Cerebral cortex (tissue), 2 donors: ENCODE measurements around a stretch of chr9.

DNA sequence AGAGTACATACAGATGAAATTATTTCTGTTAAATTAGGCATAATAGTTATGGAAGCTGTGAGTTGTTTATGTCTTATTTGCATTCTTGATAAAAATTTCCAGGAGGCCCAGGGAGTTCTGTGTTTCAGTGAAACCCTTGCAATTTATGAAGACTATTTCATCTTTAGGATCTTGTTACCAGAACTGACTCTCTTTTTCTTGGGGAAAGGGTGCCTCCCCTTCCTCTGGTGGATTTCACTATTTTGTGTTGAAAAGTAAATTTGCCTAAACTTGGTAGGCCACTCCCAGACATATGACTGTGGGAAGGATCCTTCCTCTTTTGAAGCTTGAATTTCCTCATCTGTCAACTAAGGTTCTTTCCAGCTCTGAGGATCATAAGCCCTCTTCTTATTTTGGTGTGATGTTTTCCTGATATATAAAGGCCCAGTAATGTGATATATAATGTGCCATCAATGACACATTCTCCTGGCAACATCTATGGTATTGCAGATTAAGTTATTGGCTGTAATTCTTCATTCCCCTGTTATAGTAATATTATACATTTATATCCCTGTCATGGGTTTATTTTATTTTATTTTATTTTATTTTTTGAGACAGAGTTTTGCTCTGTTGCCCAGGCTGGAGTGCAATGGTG is 59.1 kb upstream of the ZFAND5 start:
- PRO-cap, 2 experiments: no peak in any of the 2 experiments

DNA sequence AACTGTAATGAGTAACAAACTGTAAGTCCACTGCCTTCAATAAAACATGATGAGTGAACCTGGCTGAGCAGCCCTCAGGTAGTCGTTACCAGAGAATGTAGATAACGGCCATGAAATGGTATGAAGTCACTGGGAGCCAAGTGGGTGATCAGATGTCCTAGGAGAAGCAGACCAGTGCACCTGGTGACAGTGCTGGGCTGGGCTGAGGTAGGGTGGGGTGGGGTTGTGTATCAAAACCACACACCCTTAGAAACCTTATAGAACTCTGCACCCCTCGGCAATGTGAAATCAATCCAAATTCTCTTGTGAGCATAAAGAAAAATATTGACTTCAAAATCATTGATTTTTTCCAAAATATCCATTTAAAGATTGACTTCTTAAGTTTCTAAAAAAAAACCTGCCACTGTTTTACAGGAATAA is 203.5 kb downstream of the ALDH1A1 start:
- PRO-cap, 2 experiments: no peak in any of the 2 experiments

DNA sequence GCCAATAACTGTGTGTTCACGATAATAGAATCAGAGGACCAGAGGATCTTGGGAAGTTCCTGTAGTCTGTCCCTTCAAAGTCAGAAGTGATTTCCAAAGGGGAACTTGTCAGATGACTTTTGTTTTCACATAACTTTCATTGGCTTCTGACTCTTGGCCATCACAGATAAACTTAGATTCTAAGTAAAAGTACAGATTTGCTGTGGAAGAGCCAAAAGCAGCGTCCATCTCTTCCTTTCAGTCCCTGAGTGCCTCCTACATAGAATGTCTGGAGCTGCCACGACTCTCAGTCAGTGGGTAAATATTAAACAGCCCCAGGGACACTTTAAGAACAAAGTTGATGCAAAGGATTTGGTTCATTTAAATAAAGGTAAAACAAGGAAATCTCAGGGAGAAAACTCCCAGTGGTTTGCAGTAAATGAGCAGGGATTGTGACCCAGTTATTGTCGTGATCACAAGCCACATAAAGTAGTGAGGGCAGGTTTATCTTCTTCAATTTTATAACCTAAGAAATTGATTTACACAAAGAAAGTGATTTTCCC is 125.3 kb downstream of the ALDH1A1 start:
- PRO-cap, 2 experiments: no peak in any of the 2 experiments

DNA sequence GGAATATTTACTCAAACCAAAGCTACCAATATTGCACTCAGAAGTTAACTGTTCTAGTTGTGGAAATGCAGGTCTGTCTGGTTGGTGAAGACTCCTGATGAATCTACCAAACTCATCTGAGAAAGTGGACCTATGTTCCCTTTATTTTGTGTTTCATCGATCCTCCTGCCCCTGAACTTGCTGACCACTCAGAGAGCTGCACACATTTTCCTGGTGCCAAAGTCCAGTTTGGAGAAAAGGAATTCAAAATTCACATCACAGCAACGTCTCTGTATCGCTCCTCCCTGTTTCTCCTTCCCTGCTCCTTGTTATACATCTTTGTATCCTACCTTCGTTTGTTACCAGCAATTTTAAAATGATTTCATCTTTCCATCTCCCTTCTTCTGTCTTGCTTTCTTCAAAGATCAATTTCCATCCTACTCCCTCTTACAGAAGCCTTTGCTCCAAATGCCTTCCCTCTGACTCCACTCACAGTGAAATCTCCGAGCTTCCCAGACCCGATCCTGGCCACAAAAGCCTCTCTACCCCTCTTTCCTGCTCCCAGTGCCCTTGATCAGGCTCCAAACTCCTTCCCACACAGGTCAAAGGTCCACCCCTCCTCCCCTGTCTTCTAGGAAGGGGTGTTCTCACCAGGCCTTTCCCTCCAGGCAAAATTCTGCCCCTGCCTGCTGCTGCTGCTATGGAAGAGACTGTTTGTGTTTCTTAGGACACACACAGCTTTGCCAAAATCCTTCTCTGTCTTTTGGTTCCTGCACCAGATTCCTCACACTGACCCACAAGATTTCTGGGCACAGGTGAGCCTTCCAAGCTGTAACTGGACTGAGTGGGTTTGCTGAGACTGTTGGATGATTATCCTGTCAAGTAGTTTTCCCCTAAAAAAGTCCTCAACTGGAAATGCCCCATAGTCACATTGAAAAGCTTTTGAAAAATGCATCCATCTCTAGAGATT is 85.6 kb upstream of the ALDH1A1 start:
- PRO-cap, 2 experiments: peak in 1 of 2 experiments; most common minus-strand start position 505 of the sequence (in 1)

DNA sequence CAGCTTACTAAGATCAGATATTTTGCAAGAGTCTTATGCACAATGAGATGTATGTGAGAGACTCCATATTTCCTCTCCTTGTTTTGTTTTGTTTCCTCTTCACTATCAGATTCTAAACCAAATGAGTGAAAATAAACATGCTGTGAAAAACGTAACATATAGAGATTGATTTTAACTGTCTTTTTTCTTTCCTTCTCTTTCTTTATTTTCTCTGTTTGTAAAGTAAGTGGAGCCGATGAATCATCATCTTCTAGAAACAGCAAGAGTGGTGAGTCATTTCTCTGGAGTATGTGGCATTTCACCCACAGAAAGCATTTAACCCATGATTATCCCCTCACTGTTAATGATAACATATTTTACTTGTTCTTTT is 2.3 kb upstream of the ANXA1 start:
- PRO-cap, 2 experiments: no peak in any of the 2 experiments

GRCh38 chr9:74581124-74581511 is 84.0 kb downstream of the RORB start:
- PRO-cap, 2 experiments: no peak in any of the 2 experiments

DNA sequence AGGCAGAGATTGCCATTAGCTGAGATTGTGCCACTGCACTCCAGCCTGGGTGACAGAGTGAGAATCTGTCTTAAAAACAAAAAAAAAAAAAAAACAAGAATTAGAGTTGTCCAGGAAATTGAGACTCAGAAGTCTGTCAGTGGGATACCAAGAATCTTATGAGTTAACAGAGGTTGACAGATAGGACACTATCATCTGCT is 13.7 kb downstream of the TRPM6 start:
- PRO-cap, 2 experiments: no peak in any of the 2 experiments

DNA sequence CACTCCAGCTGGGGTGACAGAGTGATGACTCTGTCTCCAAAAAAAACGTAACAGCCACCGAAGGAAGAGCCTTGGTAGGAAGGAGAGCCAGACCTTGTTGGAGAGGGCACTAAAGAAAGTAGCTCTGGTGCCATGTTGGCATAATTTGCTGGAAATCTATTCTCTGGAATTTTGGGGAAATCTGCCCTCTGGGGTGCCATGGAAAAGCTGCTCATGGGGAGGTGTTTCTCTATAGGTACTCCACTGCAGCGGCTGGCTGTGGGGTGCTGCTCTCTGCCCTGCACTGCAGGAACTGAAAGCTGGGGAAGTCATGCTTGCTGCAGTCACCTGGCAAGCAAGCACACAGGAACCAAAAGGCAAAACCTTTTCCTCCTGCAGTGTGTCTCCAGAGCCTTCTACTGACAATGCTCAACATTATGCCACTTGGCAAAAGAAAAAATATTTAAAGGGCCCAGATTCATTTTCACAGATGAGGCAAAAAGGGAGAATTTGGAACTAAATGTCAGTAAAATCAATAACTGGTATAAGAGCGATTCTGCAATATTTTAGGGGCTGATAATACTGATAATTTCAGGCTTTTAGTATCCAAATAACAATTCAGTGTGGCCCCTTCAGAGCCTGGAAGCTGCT is 25.8 kb upstream of the CARNMT1 start:
- PRO-cap, 2 experiments: no peak in any of the 2 experiments

GRCh38 chr9:75172431-75173048 is 84.2 kb downstream of the OSTF1 start:
- PRO-cap, 2 experiments: no peak in any of the 2 experiments

DNA sequence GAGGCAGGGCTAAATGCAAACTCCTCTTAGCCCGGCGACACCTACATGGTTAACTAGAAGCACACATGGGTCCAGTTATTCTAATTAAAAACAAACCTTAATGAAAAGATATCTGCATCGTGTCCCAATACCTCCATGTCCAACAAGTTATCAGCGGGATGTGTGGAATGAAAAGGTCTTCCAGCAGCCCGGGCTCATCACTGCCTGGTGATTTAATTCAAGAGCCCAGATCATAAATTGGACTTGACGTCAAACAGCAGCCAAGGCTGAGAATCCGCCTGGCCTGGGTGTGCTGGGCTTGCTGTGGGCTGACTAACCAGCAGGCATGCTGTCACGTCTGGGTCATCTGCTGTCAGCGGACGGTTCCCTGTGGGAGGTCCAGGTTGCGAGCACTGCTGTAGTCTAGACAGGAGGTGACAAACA is 289.6 kb downstream of the OSTF1 start:
- PRO-cap, 2 experiments: no peak in any of the 2 experiments

DNA sequence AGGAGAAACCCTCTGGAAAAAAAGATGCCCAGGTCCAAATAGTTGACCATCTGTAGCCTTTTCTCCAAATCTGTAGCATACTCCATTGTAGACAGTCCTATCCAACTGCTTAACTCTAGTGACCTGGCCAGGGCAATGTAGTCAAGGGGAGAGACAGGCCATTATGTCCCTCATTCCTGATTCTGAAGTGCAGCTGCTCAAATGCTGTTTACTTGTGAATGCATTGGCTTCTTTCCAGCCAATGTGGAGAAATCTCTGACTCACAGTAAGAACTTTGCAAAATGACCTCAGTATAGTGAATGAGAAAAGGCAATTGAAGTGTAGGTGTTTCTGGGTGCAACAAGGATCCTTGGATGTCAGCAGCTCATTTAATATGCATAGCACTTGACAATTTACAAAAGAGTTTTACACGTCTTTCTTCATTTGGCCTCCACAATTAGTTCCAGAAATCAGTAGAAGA is 367.1 kb downstream of the OSTF1 start:
- PRO-cap, 2 experiments: no peak in any of the 2 experiments

- PRO-cap, 2 experiments: peak in 1 of 2 experiments; most common plus-strand start chr9:75891347 (in 1); most common minus-strand start chr9:75891219 (in 1)
Measured at GRCh38 chr9:75890775-75891700, 565 bp downstream of the PCSK5 start.

DNA sequence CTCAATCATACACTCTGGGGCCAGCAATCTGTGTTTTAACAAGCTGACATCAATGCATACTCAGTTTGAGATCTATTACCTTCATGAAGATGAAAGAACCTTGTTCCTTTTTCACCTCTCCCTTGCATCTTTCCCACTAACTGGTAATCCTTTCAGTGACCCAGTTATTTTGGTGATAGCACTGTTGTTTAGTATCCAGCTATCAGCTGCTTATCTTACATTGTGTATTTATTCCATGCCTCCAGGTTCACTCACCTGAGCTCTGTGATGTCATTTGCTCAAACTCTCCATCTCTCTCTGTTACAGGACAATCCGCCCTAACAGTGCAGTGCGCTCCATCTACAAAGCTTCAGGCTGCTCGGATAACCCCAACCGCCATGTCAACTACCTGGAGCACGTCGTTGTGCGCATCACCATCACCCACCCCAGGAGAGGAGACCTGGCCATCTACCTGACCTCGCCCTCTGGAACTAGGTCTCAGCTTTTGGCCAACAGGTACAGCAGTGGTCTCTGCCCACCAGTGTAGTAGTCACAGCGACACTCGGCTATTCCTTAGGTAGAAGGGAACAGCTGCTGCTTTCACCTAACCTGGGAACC is 235.5 kb downstream of the RFK start:
- PRO-cap, 2 experiments: no peak in any of the 2 experiments

- PRO-cap, 2 experiments: no peak in any of the 2 experiments
Measured at GRCh38 chr9:76456029-76456726, 2.8 kb upstream of the GCNT1 start.

DNA sequence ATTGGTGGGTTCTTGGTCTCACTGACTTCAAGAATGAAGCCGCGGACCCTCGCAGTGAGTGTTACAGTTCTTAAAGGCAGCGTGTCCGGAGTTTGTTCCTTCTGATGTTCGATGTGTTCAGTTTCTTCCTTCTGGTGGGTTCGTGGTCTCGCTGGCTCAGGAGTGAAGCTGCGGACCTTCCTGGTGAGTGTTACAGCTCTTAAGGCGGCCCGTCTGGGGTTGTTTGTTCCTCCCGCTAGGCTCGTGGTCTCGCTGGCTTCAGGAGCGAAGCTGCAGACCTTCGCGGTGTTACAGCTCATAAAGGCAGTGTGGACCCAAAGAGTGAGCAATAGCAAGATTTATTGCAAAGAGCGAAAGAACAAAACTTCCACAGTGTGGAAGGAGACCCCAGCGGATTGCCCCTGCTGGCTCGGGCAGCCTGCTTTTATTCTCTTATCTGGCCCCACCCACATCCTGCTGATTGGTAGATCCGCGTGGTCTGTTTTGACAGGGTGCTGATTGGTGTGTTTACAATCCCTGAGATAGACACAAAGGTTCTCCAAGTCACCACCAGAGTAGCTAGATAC is 64.0 kb downstream of the GCNT1 start:
- PRO-cap, 2 experiments: no peak in any of the 2 experiments

DNA sequence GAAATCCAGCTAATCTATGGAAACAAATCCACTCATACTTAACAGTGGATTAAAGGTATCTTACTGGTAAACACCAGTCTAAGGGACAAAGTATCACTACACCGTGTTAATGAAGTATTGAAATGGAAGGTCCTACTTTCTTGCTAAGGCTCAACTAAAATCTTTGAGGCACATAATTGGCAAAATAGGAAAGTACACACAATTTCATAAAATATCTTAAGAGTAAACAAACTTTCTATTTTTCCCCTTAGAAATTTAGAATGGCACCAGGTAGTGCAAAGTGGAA is 155.2 kb downstream of the GCNT1 start:
- PRO-cap, 2 experiments: no peak in any of the 2 experiments

- PRO-cap, 2 experiments: no peak in any of the 2 experiments
Measured at GRCh38 chr9:76643676-76644324, 184.8 kb downstream of the GCNT1 start.

GRCh38 chr9:76835843-76836429 is 70.0 kb downstream of the PRUNE2 start:
- PRO-cap, 2 experiments: no peak in any of the 2 experiments

GRCh38 chr9:76873184-76873838 is 32.6 kb downstream of the PRUNE2 start:
- PRO-cap, 2 experiments: no peak in any of the 2 experiments

DNA sequence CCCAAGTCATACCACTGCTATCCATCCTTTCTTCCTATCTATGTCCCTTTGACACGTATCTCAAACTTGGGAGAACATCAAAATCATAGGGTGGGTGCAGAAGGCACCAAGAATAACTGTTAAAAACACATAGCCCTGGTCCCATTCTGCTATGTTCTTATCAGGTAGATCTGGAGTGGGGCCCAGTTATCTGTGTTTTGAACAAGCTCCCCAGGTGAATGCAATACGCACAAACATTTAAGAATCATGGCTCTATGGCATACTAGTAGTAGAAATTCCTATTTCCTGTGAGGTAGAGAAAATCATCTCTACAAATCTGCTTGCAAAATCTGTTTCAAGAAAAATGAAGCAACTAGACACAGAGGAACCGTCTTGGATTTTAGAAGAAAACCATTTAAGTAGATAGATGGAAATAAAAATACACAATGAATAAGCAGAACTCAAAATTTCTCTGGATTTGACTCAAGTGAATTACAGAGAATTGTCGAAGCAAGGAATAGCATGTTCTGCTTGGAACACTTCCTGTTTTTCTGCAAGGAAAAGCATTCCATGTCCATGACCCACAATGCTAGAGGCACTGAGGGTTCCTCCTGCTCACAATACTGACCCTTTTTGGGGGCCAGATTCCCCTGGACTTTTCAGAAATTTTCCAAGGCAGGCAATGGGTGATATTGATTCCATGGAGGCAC is 30.0 kb downstream of the PRUNE2 start:
- PRO-cap, 2 experiments: no peak in any of the 2 experiments